Glomerular endothelial cell (primary cell): ENCODE data around the gene KRTAP1-3.

GRCh38 chr17:40290798-40291730, 3.4 kb downstream of the CDC6 start:
- RAMPAGE, long total RNA: no peak

DNA sequence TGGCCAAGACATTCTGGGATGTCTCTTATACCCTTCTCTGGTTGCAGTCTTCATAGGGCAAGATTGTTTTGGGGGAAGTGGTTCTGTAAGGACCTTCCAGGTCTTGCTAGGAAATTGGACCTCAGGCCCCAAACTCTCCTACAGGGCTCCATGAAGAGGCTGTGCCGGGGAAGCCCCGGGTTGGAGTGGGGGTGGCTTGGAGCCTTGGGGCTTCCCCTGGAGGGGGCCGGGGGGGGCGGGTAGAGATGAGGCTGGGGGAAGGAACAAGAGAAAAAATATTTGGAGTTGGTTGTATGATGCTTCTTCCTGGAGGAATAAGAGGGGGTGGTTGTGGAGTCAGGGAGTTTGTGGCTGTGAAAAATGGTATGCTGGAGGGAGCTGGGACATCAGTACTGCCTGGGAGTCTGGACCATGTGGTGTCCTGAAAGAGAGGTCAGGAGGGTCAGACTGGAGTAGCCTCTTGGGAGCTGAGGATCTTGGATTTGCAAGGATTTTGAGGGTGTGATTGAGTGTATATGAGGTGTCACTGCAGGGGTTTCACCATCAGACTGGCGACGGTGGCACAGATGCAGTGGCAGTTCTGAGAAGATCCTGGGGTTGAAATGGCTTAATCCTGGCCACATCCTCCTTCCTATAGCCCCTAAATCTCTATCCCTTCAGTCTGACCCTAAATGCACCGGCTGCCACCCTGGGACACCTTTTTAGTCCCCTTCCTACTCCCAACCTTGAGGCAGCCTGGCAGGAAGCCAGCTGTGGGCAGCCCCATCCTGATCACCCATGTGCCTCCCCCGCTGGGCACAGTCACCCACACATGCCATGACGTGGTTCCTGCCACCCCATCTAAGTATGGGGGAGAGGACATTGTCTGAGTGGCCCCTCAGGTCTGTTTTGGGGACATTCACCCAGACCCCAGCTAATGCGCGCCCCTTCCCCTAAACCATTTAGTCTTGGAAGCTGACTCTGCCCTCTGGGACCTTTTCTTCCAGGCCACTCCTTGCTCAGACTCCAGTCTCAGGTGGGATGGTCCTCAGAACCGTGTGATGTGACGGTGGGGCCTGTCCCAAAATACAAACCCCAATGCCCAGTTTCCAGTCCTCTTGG, 11.0 kb downstream of the RARA start:
- RAMPAGE, long total RNA: no peak

GRCh38 chr17:40321734-40321980, 12.7 kb downstream of the RARA start:
- RAMPAGE, long total RNA: no peak

GRCh38 chr17:40333788-40334707, 25.1 kb downstream of the RARA start:
- RAMPAGE, long total RNA: no peak

DNA sequence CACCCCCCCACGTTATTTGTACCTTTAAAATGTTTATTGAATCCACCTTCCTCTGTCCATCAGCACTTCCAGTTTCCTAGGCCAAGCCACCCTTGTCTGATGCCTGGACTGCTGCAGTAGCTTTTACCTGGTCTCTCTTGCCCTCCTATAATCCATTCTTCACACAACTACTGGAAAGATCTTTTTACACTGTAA, 24.5 kb downstream of the GJD3 start:
- RAMPAGE, long total RNA: no peak

DNA sequence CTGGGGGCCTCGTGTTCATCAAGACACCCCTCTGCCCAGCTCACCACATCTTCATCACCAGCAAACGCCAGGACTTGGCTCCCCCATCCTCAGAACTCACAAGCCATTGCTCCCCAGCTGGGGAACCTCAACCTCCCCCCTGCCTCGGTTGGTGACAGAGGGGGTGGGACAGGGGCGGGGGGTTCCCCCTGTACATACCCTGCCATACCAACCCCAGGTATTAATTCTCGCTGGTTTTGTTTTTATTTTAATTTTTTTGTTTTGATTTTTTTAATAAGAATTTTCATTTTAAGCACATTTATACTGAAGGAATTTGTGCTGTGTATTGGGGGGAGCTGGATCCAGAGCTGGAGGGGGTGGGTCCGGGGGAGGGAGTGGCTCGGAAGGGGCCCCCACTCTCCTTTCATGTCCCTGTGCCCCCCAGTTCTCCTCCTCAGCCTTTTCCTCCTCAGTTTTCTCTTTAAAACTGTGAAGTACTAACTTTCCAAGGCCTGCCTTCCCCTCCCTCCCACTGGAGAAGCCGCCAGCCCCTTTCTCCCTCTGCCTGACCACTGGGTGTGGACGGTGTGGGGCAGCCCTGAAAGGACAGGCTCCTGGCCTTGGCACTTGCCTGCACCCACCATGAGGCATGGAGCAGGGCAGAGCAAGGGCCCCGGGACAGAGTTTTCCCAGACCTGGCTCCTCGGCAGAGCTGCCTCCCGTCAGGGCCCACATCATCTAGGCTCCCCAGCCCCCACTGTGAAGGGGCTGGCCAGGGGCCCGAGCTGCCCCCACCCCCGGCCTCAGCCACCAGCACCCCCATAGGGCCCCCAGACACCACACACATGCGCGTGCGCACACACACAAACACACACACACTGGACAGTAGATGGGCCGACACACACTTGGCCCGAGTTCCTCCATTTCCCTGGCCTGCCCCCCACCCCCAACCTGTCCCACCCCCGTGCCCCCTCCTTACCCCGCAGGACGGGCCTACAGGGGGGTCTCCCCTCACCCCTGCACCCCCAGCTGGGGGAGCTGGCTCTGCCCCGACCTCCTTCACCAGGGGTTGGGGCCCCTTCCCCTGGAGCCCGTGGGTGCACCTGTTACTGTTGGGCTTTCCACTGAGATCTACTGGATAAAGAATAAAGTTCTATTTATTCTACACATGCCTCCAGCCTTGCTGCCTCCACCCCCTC, 7.6 kb downstream of the GJD3 start:
- RAMPAGE, long total RNA: no peak

- RAMPAGE, long total RNA: no peak
These were observed 19.1 kb downstream of the TOP2A start for GRCh38 chr17:40398304-40399386.

DNA sequence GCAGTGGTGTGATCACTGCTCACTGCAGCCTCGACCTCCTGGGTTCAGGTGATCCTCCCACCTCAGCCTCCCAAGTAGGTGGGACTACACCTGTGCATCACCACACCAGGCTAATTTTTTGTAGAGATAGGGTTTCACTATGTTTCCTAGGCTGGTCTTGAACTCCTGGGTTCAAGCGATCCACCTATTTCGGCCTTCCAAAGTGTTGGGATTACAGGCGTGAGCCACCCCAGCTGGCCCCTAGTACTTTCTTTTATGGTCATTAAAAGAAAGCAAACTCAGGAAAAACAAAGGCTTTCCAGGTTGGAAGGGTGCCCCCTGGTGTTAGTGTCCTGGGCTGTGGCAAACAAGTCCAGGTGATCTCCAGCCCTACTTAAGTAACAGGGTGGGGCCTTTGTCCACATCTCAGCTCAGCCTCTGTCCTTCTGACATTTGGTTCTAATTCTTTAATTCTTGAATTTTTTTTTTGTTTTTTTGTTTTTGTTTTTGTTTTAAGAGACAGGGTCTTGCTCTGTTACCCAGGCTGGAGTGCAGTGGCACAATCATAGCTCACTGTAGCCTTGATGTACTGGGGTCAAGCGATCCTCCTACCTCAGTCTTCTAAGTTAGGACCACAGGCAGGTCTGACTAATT, 6.9 kb downstream of the IGFBP4 start:
- RAMPAGE, long total RNA: no peak

GRCh38 chr17:40461990-40463048, 19.1 kb downstream of the IGFBP4 start:
- RAMPAGE, long total RNA: no peak

DNA sequence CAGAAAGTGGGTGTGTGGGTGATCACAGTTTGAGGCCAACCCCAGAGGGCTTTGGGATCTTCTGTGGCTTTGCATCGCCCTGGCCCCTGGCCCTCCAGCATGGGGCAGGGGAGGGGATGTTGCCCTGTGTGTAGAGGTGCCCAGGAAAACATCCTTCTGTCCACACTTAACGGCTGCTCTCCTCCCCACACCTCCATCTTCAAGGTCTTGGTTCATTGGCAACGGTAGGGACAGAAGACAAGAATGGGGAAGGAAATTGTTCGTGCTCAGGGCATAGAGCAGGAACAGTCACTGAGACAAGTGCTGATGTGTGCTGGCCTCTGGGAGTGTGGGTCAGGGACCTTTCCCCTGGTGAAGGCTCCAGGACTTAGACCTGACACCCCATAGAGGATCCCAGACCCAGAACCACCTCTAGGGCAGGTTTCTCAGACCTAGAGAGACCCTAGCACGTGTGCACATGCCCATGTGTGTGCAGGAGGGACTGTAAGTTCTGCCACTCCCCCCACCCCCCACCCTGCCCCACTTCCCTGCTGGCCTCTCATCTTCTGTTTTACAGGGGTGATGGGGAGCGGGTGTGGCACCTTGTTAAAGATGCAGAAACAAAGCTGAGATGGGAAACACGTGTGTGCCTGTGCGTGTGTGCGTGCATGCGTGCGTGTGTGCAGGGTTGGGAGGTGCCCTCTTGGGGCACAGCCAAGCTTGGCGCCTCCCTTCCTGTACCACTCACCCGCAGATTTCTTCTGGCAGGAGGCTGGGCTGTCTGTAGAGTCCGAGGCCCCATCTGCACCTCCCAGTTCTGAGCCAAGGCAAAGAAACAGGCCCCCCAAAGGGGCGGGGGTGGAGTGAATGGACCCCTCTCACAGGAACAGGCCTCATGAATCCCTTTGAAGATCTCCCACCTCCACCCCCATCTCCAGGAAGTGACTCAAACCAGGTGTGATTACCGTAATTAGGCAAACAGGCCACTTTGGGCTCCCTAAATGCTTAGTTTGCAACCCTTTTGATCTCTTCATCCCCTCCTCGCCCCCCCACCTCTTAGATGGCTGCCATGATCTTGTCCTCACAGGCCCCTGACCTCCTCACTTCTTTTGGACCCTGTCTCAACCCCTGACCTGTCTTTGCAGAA, 21.1 kb downstream of the TNS4 start:
- RAMPAGE, long total RNA: no peak

DNA sequence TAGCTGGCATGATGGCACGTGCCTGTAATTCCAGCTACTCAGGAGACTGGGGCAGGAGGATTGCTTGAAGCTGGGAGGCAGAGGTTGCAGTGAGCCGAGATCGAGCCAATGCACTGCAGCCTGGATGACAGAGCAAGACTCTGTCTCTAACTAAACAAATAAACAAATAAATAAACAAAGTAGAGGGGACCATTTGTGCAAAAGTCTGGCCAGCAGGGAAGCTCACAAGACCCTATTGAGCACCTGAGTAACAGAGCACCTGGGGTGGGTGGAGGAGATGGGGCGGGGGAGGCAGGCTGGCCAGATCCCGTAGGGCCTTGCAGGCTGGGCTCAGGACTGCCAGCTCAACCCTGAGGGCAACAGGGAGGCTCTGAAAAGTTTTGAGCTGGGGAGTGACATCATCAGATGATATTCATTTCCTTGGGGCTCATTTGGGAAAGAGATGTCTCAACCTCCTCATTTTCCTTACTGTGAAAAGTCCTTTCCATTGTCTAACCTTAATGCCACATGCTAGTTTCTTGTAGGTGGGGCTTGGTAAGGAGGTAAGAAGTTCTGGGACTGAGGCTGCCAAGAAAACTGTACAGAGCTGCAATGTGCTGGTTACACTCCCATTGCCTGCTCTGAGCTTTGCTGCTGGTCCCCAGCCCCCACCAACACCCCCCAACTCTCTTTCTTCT, 3.8 kb downstream of the TNS4 start:
- RAMPAGE, long total RNA: no peak

- RAMPAGE, long total RNA: no peak
These were observed 1.7 kb downstream of the TNS4 start for GRCh38 chr17:40499434-40500335.

GRCh38 chr17:40509964-40510860, 8.8 kb upstream of the TNS4 start:
- RAMPAGE, long total RNA: no peak

GRCh38 chr17:40551082-40551663, 14.1 kb downstream of the CCR7 start:
- RAMPAGE, long total RNA: no peak

DNA sequence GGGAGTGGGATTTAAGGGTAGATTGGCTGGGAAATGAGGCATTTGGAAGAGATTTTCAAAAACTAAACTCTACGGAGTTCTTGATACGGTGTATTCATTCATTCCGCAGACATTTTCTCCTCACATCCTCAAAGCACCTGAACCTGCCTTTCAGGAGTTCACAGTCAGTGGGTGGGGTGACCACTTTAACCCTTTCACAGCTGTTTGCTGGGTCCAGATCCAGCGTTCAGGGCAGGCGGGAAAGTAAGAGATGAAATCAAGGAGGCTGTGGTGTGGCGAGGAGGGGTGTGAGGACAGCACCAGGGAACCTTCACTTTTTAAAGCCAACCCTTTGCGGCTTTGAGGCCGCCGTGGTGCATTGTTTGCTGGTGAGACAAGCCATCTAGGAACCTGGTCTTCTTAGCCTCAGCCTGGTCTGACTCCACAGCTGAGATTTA, 1.1 kb downstream of the CCR7 start:
- RAMPAGE, long total RNA: no peak

DNA sequence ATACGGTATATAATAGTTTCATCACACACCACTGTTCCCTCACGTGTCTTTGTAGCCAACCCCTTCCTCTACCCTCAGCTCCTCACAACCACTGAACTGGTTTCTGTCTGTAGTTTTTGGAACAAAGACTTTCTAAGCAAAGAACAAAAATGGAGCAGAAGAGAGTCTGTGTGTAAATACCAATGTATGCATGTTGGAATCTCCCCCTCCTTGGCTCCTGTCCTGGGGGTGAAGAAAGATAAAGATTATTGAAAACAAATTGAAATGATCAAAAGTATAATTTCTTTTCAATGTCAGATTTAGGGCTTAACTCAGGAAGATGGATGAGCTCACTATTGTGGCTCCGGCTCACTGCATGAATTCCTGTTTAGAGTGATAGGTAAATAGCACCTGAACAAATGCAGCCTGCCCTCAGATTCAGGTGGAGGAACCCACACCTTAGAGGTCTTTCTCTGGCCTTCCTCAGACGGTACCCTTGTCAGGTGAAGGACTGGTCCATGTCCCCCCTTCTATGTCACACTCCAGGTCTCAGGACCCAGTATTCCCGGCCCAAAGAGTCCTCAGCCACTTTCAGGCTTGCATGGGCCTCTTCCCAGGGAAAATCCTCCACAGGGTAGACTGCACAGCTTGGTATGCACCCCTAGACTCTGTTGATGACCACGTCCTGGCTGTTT, 32.1 kb upstream of the CCR7 start:
- RAMPAGE, long total RNA: no peak

DNA sequence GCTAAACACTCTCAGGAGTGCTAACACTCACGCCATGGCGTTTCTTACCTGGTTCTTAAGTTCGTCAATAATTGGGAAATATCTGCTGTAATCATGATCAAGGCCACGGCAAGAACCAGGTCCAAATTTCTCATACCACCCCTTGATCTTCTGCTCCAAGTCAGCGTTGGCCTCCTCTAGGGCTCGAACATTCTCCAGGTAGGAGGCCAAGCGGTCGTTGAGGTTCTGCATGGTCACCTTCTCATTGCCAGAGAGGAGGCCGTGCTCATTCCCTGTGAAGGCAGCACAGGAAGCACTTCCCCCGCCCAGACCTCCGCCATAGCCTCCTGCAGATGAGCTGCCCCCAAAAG, 373 bp downstream of the KRT27 start:
- RAMPAGE, long total RNA: no peak

- RAMPAGE, long total RNA: no peak
These were observed 259 bp downstream of the KRT12 start for GRCh38 chr17:40866718-40867210.

- RAMPAGE, long total RNA: no peak
These were observed 1.2 kb downstream of the KRT23 start for GRCh38 chr17:40935892-40937064.

- RAMPAGE, long total RNA: no peak
These were observed at the start of gene KRTAP1-3 for GRCh38 chr17:41034403-41034972. KRTAP1-3 (minus strand) TSS chr17:41034874.